Measurements from ENCODE around the gene SLC35F4.

- RRBS: 16% methylated on average over 10 of the region's 34 CpGs
These were observed 30.6 kb upstream of the FBXO34 start for GRCh38 chr14:55240514-55241205.

- RRBS: no CpG with 5 or more reads among the region's 3 CpGs
These were observed 1.6 kb downstream of the FBXO34 start for GRCh38 chr14:55272827-55273220.

GRCh38 chr14:55326787-55327396 lies 55.7 kb downstream of the FBXO34 start:
- RRBS: no CpG with 5 or more reads among the region's 2 CpGs

GRCh38 chr14:55333053-55333549 lies 61.9 kb downstream of the FBXO34 start:
- RRBS: no CpG with 5 or more reads among the region's 2 CpGs

DNA sequence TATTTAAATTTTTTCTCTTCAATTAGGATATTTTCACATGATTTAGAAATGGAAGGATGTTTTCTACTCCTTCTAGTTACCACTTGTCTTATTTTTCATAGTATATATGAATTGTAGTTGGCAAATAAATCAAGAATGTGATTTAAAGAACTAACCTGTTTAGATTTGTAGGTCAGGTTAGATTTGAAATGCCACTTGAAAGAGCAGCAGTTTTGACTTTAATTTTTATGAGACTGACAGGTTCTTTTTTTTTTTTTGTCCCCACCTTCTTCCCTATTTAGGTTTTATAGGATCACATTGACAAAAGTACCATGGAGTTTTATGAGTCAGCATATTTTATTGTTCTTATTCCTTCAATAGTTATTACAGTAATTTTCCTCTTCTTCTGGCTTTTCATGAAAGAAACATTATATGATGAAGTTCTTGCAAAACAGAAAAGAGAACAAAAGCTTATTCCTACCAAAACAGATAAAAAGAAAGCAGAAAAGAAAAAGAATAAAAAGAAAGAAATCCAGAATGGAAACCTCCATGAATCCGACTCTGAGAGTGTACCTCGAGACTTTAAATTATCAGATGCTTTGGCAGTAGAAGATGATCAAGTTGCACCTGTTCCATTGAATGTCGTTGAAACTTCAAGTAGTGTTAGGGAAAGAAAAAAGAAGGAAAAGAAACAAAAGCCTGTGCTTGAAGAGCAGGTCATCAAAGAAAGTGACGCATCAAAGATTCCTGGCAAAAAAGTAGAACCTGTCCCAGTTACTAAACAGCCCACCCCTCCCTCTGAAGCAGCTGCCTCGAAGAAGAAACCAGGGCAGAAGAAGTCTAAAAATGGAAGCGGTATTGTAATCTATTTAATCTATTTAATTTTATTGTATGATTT lies 32.0 kb downstream of the KTN1 start:
- RRBS: no CpG with 5 or more reads among the region's 6 CpGs

GRCh38 chr14:55666856-55667438 lies 86.9 kb downstream of the KTN1 start:
- RRBS: no CpG with 5 or more reads among the region's 1 CpG

DNA sequence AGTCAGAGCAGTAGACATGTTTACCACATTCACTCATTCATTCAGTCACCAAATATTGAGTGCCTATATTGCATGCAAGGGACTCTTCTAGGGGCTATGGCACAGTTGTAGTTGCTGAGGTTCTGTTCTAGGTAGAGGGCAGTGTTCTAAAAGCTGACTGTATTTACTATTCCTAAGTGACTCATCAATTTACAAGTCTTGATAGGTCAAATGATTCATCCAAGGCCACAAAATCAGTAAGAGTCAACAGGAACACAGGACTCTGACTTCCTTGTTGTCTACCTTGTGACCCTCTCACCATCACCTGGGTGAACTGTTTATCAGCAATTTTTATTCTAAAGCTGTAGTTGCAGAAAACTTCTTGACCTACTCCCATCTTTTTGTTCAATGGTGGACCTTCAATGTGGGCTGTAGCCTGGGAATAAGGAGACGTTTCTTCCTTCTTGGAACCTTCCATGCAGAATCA lies 223.1 kb downstream of the KTN1 start:
- RRBS: no CpG with 5 or more reads among the region's 1 CpG

DNA sequence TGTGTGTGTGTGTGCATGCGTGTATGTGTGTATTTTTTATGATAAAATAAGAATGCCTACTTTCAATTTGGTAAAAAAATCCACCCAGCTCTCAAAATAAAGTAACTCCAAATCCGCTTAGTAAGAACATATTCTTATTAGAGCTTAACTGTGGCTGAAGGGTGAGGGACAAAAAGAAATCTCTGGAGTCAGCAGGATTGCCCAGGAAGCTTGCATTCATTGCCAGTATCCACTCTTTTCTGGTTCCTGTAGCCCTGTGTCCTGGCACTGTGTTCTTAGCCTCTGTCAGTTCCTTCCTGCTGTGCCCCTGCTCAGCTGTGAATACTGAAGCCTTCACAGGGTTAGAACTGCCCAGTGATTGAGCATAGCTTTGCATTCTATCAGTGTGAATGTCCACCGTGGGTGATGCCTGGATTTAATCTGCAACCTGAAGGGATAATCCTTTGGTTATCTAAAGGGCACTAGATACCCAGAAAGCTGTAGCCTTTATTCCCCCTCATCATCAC lies 266.9 kb upstream of the PELI2 start:
- RRBS: no CpG with 5 or more reads among the region's 3 CpGs

GRCh38 chr14:55957861-55958291 lies 160.3 kb upstream of the PELI2 start:
- RRBS: no CpG with 5 or more reads among the region's 9 CpGs

GRCh38 chr14:56181918-56182260 lies 63.7 kb downstream of the PELI2 start:
- RRBS: no CpG with 5 or more reads among the region's 3 CpGs

DNA sequence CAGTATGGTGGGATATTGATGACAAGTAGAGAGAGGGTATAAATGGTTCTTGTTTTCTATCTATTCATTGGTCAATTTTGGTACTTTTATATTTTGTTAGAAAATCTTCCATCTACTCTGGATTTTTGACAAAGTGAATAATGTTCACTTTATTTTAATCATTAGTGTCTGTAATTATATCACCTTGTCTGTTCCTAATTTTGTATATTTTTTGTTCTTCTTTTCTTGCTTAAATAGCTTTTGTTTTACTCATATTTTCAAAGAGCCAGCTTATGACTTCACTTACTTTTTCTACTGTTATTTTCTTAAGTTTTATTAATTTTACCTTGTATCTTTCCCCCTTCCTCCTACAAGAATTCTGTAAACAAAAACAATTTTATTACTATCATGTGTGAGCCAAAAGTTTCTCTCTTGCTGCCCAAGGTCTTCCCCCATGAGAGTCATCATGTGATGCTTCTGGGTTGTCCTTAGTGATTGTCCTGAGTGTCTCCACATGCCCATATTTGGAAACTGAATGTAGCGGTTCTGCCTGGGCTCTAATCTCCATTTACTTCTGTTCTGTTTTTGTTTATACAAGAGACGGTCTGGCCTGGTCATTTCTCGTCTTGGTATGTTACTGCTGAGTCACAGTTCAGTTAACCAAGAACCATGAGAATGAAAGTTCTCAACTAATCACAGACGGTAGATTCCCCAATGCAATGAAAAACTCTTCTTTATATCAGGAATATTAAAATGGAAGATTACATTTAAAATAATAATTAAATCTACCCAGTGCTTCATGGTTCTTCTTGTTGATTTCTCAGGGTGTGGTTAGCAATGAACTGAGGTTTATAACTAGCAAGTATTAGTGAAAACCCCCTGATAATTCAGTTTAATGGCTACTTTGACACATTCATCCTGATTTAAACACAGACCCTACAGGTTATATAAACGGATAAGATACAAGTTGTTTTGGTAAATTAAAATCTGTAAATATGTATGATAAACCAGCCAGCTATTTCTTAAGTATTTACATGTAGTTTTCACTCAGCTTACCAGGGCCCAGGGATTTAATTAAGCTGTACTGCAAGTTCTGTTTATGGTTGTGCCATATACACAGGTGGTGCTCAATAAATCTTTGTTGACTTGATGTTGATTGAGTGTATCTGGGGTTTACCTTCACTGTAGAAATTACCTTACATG lies 80.9 kb downstream of the PELI2 start:
- RRBS: no CpG with 5 or more reads among the region's 5 CpGs

DNA sequence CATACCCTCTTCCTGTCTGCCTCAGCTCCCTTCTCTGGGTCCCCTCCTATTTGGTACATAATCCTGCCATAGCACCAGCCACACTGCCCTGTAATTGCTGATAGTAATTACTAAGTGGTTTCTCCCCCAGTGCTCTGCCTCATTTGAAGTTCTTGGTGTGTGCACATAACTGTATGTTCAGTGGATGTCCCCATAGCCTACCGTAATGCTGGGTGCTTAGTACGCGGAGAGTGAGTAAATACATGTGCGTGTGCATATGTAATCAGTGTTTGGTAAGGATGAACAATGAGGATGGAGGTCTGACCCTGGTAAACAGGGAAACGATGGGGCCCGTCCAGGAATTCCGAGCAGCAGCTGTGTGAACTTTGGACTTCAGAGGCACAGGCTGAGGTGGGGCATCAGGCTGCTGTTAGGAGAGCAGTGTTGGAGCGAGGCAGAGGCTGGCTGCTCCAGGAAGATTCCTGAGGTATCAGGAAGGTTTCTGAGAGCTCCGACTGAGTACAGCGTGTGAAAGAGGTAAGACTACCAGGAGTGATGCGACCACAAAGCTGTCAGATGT lies 106.7 kb downstream of the PELI2 start:
- RRBS: no CpG with 5 or more reads among the region's 11 CpGs

DNA sequence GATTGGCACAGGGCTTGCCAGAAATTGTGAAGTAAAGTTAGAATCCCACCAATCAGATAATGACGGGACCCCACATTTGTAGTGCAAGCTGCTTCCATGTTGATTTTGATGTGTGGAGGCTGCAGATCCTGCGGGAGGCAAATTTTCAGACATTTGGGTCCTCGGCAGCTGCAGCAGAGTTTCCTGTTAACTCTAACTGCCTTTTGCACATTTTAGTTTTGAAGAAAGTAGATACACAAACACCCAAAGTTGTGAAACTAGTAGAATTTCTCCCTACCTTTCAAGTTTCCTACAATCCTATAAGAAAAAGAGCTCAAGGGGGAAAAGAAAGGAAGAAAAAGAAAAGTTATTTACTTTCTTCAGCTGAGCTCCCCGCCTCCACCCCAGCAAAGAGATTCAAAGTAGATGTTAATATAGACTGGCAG lies 3.8 kb downstream of the OTX2 start:
- RRBS: no CpG with 5 or more reads among the region's 4 CpGs

DNA sequence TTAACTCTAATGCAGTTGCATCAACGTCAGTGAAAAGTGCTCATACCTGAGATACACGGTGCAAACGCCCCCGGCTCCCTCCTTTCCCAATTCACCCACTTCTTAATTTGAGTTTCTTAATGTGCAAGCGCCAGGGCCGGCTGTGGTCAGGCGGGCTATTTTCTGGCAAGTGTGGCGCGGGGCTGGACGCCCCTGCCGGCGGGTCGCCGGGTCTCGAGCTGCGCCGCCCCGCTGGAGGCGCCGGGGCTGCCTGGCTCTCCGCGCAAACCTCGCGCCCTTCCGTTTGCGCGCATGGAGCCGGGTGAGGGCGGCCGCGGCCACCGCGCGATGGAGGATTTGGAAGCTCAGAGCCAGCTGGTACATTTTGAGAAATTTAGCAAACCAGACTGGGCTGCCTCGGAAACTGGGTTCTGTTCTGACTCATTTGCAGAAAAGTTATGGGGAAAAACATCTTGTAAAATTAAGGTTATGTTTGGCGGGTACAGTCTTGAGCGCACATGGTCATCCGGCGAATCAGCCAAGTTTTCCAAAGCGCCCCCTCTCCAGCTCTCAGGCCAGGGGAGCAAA lies 6.3 kb upstream of the OTX2 start:
- RRBS: 3% methylated on average over 16 of the region's 40 CpGs

DNA sequence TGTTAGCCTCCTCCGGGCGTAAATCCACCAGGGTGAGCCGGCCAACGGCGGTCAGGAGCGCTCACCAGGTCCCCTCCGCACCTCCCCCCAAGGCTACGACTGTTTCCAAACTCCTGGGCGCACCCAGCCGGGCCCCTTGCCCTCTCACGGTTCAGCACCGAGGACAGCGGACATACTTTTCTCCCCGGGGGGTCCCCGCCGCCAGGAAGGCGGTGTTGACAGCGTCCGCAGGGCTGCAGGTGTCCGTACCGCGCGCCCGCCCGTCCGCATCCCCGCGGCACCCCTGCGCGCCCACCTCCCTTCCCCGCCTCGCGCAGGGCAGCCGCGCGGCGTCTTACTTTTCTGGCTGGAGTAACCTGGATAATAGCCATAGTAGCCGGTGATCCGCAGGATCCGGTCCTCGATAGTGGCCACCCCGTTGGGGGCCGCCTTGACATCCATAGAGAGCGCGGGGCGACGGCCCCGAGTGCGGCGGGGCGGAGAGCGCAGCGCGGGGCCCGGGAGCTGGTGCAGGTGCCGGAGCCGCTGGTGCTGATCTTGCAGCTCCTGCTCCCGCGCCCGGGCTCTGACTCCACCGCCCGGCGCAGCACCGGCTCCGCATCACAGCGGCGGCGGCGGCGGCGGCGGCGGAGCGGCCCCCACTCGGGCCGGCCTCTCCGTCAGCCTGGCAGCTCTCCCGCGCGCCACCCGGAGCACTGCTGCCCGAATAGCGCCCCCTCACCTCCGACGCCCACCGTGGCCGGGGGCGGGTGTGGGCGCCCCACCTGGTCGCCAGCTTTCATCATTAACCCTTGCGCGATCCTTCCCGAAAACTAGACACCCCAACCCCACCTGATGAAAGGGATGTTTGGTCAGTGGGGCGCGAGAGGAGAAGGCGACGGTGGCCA lies at the start of gene SLC35F4:
Gene SLC35F4 (minus strand): TSS at position 708 of the 887 bp plus-strand sequence.
- RRBS: 3% methylated on average over 51 of the region's 97 CpGs

DNA sequence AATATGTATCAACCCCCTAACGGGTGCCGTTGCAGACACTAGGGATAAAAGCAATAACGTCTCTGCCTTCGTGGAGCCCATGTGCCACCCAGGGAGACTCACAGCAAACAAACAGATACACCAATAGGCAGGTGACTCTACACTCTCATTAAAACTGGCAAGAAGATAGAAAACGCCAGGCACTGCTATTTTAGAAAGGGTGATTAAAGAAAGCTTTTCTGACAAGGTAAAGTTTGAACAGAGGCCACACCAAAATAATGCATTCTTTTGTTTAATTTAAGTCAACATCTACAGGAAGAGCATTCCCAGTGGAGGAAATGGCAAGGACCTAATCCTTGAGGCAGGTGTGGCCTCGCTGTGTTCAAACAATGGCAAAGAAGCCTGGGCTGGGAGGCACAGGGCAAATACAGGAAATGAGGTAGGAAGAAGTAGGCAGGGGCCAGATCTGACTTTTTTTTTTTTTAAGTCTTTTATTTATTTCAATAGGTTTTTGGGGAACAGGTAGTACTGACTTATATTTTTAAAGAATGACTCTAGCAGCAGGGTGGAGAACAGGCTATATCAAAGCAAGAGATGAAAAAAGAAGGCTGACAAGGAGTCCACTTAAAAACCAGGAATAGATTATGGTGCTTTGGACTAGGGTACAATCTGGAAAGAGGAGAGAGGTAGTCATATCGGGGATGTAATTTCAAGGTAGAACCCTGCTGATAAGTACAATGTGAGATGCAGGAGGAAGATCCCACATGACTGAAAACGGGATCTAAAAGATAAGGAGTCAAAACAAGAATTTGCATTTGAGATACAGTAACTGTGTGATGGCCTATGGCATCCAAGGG lies 53.5 kb downstream of the ARMH4 start:
- RRBS: no CpG with 5 or more reads among the region's 8 CpGs

DNA sequence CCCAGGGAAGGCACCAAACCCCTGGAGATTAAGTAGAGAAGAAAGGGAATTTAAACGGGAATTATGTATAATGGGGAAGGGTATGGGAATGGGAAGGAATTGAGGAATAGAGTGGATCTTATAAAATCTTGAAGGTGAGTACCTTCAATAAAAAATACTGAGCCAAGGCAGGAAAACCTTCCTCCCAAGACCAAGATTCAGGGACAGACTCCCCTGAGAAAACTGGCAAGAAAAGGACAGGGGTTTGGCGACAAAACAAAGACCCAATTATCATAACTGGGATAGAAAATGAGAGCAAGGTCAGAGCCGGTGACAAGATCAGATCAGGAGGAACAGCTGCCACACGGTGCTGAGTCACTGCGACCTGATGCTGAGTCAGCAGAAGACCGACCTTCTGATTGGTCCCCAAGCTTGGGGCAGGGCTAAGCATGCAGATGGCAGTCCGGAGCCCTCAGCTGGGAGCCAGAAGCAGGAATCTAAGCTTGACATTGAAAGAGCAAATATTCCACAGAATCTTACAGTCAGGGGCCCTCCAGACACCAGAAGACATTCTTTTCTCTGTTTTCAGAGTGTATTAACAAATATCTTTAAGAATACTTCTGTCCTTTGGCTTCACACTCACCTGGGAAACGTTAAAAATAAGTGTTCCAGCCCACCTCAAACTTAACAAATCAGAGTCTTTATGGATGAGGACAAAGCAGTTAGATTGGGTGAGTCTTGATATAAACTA lies 19.1 kb upstream of the ARMH4 start:
- RRBS: no CpG with 5 or more reads among the region's 8 CpGs

DNA sequence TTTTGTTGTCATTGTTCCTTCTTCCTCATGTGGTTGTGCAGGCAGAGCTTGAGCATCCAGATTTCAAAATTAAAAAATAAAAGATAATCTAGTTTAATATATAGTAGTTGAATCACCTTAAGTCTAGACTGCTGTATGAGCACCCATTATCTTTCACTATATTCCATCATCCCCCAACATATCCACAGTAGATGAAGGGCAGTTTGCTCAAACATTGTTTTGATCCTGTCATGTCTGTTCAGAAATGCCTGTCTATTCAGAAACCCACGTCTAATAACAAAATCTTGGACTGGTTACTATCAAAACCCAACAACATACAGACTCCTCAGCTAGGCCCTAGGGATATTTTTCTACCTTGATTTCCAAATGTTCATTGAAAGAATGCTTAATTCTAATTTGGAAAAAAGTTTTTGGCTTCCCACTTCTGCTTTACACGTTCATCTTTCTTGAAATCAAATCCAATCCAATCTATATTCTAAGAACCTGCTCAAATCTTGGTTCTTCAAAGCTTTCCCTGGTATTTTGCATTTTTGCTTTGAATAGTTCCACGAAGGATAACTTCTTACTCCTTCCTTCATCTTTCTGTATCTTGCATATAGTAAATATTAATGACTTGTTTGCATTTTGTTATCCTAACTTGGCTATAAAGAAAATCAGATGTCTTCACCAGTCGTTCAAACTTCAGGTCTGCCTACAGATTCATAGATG lies 21.7 kb downstream of the PSMA3 start:
- RRBS: no CpG with 5 or more reads among the region's 4 CpGs